ENCODE data around the gene NSD2.

DNA sequence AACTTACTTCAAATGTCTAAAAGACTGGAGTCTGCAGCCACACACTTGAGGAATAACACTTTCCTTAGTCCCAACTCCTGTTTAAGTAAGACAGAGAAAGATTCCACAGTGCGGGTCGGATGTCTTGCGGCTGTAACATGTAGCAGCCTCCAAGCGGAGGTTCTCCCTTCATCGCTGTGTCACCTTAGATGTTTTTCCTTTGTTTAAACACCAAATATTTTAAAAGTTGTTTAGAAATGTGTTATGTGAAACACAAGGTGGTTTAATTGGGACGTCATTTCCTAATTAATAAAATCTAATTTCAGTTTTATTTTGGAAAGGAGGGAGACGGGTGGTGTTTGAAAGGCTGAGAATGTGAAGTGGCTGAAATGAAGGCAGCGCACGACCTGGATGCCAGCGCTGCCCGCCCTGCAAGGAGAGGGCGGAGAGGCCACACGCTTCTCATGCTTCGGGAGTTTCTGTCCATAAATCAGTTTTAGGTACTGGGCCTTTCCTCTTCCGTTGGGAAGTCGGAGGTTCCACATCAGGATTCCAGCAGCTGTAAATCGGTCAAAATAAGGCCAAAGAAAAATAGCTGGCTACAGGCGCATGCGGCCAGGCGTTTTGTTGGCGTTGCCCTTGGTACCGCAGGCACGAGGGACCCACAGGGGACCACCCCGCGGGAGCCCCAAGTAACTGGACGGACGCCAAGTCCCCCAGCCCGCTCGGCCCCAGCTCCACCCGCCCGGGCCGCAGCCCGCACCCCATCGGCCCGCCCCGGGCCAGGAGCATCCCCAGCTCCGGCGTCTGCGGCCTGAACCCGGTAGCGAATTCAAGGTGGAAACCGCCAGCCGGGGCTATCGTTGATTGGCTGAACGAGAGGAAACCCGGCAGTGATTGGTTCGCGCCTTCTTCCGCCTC lies 563 bp upstream of the MAEA start:
- PRO-cap = bidirectional peak, plus-strand start outside the sequence, minus-strand start at position 788 of the sequence

DNA sequence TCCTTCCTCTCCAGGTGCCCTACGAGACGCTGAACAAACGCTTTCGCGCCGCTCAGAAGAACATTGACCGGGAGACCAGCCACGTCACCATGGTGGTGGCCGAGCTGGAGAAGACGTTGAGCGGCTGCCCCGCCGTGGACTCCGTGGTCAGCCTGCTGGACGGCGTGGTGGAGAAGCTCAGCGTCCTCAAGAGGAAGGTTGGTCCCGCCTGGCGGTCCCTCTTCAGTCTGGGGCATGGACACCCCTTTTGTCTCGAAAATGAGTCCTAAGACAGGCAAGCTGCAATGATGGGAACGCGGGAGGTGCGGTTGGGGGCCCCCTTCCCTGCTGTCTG lies 22.2 kb downstream of the MAEA start:
- PRO-cap = no peak

DNA sequence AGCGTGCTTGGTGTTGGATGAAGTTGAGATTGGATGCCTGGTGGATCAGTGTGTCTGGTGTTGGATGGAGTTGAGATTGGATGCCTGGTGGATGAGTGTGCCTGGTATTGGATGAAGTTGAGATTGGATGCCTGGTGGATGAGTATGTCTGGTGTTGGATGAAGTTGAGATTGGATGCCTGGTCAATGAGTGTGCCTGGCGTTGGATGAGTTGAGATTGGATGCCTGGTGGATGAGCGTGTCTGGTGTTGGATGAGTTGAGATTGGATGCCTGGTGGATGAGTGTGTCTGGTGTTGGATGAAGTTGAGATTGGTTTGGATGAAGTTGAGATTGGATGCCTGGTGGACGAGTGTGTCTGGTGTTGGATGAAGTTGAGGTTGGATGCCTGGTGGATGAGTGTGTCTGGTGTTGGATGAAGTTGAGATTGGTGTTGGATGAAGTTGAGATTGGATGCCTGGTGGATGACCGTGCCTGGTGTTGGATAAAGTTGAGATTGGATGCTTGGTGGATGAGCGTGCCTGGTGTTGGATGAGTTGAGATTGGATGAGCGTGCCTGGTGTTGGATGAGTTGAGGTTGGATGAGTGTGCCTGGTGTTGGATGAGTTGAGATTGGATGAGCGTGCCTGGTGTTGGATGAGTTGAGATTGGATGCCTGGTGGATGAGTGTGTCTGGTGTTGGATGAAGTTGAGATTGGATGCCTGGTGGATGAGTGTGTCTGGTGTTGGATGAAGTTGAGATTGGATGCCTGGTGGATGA lies 22.8 kb upstream of the UVSSA start:
- PRO-cap = no peak

DNA sequence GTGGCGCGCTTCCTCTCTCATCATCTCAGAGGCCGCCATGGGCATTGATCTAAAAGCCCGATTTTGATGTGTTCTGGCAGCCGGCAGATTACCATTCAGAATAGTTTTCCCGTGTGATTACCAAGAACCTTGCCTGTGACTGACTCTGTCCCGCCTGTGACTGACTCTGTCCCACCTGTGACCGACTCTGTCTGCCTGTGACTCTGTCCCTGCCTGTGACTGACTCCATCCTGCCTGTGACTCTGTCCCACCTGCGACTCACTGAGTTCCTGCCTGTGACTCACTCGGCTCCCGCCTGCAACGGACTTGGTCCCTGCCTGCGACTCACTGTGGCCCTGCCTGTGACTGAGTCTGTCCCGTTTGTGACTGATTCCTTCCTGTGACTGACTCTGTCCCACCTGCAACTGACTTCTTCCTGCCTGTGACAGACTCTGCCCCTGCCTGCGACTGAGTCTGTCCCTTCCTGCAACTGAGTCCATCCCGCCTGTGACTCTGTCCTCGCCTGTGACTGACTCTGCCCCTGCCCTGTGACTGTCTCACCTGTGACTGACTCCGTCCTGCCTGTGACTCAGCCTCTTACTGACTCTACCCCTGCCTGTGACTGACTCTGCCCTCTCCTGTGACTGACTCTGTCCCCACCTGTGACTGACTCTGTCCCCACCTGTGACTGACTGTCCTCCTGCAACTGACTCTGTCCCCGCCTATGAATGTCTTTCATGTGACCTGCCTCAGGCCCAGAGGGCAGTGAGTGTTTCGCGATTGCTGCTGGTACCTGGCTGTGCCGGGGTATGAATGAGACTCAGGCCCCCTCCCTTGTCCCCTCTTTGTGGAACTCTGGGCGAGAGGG lies 9.6 kb upstream of the UVSSA start:
- PRO-cap = bidirectional peak, plus-strand start at position 758 of the sequence, minus-strand start at position 573 of the sequence

DNA sequence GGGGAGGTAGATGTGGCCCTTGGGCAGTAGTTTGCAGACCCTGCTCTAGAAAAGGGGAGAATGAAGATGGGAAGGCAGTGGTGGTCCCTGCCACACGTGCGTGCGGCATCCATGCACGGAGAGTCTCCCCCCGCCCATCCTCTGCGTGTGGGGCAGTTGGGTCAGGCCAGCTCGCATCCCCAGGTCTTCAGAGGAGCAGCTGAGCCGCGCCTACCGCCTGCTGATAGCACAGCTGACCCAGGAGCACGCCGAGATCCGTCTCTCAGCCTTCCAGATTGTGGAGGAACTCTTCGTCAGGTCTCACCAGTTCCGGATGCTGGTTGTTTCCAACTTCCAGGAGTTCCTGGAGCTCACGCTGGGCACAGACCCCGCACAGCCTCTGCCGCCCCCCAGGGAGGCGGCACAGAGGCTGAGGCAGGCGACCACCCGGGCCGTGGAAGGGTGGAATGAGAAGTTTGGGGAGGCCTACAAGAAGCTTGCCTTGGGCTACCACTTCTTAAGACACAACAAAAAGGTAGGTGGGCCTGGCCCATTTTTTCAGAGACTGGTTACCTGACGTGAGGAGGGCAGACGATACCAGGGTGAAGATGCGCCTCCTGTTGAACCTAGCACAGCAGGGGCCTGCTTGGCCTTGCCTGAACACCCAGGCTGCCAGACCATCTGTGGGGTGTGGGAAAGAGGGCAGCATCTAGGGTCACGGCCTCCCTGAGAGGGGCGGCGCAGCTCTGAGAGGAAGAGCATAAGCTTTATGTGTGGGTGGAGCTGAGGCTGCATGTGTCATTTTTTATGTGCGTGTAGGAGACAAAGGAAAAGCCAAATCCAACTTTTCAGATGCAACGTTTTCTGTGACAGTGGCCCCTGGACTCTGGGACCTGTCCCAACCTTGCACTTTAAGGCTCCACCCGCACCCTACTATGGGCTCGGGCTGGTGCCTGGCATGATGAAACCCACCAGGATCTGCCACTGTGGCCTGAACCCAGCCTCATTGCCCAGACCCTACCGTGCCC lies 2.6 kb downstream of the UVSSA start:
- PRO-cap = no peak

DNA sequence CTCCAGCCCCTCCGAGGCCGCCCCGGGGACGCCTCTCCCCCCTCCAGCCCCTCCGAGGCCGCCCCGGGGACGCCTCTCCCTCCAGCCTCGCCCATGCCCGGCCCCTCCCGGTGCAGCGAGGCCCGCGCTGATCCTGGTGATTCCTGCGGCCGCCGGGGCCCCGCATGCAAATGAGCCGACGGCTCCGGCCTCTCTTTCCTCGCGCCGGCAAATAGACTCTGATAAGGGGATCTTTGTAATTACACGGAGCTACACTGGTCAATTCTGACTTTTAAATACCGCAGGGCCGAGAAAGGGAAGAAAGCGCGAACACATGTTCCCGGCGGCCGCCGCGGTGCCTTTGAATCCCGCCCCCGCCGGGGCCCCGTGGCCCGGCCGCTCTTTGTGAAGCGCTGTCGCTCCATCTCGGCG lies 114.9 kb upstream of the NKX1-1 start:
- PRO-cap = no peak

DNA sequence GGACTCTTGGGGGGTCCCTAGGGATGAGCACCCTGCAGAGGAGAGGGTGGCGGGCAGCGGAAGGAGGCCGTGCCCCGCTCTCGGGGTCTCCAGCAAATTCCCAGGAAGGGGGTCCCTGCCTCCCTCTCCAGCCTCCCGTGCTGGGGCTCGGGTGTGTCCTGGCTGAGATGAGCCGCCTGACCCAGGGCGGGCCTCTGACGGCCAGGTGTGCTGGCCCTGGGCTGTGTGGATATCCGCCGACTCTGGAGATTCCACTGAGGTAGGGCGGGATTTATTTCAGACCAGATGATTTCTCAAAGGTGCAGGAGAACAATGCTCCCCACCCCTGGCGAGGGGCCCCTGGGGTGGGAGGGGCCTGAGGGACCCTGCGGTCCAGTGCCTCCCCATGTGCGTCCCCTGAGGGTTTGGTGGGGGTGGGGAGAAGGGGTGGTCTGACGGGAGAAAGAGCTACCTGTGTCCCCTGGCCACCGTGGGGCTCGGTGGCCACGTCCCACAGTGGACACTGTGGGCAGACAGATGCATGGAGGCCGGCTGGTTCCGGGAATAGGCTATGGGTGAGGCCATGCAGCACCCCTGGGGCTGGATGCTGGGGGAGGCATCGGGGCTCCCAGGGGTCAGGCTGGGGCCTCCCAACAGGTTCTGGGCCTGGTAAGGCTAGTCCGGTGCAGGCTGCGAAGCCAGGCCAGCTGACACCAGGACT lies 971 bp upstream of the FAM53A start:
- PRO-cap = no peak

DNA sequence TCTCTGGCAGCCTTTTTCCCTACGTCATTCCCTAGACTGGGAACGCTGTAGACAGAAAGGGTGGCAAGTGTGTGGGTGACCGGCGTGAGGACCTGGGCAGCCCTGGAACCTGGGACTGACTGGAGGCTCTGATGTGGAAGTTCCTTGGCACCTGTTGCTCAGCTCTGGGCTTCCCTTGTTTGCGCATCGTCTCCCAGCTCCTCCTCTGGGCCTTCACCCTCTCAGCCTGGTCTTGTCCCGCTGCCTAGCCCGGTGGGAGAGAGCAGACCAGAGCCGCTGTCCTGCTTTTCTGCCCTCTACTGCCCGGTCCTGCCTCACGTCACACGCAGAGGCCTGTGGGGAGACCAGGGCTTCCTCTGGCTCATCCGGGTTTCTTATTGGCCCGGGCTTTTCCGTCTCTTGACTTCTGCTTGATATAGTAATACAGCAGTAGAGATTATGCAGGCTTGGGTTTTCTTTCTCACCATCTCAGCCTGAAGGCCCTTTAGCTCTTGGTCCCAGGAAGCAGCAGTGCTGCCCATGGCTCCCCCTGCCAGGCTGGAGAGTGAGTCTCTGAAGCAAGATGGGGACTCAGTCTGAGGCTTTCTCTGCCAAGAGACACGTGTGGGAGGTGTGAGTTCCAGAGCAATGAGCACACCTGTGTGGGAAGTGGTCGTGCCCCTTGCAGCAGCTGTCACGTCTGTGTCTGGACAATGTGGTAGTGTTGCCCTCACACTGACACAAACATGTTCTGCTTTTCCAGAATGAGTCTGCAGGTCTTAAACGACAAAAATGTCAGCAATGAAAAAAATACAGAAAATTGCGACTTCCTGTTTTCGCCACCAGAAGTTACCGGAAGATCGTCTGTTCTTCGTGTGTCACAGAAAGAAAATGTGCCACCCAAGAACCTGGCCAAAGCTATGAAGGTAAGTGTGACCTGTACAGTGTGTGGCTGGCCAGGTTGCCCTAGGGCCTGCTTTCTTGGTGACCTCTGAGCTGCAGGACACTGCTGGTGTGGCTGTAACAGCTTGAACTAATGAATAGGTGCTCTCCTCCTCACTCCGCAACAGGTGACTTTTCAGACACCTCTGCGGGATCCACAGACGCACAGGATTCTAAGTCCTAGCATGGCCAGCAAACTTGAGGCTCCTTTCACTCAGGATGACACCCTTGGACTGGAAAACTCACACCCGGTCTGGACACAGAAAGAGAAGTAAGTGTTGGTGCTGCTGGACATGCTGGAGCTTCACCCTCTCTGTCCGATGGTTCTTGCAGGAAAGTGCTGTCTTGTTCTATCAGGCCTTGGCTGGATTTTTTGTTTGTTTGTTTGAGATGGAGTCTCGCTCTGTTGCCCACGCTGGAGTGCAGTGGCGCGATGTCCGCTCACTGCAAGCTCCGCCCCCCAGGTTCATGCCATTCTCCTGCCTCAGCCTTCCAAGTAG lies 1.9 kb downstream of the TACC3 start:
- PRO-cap = bidirectional peak, plus-strand start at position 846 of the sequence, minus-strand start at position 687 of the sequence

DNA sequence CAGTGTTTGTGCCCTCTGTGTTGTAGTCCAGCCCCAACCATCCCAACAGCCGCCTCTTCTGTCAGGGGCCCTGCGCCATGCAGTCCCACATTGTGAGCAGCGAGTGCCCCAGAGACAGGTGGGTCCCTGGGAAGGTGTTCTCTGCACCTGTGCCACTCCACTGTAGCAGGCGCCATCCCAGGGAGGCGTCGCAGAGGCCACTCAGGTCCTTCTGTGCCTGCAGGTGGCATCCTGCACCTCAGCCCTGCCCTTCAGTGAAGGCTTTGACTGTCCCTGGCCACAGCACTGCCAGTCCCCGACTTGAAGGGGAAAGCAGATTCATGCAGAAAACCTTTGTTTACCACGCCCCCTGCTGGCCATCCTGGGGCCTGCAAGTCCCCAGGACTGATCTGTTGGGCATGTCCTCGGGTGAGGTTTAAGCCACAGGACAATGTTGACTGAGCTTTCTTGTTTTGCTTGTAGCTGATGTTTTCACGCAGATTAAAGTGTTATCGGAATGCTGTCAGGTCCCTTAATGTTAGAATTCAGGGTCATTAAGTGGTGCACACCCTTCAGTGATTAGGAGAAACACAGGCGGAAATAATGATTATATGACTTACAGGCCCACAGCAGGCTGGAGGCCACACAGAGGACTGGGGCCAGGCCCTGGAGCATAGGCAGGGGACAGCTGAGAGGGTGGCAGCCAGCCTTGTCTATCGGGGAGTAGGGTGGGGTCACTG lies 4.9 kb downstream of the TACC3 start:
- PRO-cap = no peak

GRCh38 chr4:1768479-1769165 lies 24.5 kb upstream of the FGFR3 start:
- PRO-cap = bidirectional peak, plus-strand start at chr4:1768975, minus-strand start at chr4:1768777

DNA sequence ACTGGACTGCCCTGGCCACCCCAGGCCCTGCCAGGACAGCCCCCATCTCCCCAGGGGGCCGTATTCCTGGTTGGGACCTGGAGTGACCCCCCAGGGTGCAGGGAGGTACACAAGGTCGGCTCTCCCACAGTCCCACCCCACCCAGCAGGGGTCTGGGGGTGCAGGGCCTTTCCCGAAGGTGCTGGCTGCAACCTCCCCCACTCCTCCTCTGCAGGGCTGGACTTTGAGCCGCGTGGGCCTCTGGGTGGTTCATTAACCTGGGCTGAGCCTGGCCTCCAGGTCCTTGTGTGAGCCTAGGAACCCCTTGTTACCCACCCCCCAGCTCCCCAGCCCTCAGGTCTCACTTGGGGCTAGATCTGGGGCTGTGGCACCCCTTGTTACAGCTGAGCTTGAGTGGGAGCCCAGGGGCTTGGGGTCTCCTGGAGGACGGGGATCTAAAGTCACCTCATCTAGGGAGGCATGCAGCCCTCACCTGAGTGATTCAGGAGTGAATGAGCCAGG lies 2.6 kb downstream of the FGFR3 start:
- PRO-cap = no peak

DNA sequence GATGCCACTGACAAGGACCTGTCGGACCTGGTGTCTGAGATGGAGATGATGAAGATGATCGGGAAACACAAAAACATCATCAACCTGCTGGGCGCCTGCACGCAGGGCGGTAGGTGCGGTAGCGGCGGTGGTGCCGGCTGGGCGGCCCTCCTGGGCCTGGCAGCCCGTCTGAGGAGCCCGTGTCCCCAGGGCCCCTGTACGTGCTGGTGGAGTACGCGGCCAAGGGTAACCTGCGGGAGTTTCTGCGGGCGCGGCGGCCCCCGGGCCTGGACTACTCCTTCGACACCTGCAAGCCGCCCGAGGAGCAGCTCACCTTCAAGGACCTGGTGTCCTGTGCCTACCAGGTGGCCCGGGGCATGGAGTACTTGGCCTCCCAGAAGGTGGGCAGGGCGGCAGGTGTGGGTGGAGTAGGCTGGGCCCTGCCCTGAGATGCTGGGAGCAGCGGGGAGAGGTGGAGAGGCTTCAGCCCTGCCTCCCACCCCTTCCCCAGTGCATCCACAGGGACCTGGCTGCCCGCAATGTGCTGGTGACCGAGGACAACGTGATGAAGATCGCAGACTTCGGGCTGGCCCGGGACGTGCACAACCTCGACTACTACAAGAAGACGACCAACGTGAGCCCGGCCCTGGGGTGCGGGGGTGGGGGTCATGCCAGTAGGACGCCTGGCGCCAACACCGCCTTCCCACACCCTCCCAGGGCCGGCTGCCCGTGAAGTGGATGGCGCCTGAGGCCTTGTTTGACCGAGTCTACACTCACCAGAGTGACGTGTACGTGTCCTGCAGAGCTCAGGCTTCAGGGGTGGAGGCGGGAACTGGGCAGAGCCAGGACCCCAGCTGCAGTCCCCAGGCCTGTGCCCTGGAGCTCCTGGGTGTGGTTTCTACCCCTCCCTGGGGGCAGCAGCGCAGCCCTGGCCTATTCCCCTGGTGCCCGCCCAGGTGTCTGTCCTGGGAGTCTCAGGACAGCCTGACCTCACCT lies 12.8 kb downstream of the FGFR3 start:
- PRO-cap = no peak

DNA sequence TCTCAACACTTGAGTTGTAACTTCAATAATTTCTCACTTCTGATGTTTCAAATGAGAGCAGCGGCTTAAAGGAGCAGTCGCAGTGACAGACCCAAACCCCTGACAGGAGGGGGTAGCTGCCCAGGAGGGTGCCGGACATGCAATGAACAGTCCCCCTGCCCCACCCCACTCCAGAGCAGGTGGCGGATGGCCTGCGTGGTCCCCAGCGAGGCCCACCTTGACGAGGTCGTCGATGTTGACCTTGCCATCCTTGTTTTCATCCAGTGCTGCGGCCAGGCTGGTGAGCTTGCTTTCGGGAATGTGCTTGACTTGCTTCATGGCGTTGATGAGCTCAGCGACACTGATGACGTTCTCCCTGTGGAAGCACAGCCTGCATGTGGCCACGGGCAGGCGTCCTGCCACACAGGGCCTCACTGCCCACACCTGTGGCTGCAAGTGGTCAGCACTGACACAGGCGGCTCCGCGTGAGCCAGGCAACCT lies 22.4 kb downstream of the FGFR3 start:
- PRO-cap = no peak

DNA sequence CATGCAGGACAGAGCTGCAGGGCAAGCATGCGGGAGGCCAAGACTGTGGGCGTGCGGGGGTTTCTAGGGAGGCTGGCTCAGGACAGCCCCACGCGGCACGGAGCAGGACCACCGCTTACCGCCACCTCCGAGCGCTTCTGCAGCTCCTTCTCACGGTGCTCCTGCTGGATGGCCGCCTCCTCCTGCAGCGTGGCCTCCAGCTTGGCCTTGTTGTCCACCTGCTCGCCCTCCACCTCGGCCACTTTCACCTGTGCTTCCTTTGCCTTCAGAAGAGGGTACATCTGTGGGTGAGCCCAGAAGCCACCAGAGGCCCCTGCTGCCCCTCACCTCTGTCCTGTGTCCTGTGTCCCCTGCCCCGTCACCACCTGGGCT lies 29.8 kb downstream of the FGFR3 start:
- PRO-cap = no peak

DNA sequence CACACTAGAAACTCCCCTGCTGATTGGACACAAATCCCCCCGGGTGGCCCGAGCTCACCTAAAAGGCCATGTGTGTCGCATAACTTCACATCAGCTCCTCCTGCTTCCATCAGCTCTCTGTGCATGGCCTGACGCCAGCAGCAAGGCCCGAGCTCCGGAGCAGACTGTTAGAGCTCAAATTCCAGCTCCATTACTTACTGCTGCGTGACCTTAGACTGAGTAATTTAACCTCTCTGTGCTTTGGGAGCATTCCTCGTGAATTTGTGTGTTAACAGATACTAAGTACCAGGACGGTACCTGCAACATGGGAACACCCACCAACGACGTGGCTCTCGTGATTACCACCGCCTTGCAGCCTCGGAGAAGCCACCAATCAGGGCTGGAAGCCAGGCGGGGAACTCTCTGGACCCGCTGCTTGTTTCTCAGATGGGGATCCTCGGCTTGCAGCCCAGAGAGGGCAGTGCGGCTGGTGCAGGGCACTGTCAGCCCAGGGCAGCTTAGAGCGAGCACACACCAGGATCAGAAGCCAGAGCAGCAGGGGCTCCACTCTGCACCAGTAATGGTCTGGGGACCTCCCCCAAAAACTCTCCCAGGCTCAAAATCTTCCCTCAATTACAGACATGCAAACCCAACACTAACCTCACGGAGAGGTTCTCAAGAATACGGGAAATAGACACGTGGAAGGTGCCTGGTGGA lies 12.9 kb downstream of the LETM1 start:
- PRO-cap = no peak

GRCh38 chr4:1869943-1870365 lies 1.2 kb upstream of the NSD2 start:
- PRO-cap = bidirectional peak, plus-strand start at chr4:1870271, minus-strand start at chr4:1870168

DNA sequence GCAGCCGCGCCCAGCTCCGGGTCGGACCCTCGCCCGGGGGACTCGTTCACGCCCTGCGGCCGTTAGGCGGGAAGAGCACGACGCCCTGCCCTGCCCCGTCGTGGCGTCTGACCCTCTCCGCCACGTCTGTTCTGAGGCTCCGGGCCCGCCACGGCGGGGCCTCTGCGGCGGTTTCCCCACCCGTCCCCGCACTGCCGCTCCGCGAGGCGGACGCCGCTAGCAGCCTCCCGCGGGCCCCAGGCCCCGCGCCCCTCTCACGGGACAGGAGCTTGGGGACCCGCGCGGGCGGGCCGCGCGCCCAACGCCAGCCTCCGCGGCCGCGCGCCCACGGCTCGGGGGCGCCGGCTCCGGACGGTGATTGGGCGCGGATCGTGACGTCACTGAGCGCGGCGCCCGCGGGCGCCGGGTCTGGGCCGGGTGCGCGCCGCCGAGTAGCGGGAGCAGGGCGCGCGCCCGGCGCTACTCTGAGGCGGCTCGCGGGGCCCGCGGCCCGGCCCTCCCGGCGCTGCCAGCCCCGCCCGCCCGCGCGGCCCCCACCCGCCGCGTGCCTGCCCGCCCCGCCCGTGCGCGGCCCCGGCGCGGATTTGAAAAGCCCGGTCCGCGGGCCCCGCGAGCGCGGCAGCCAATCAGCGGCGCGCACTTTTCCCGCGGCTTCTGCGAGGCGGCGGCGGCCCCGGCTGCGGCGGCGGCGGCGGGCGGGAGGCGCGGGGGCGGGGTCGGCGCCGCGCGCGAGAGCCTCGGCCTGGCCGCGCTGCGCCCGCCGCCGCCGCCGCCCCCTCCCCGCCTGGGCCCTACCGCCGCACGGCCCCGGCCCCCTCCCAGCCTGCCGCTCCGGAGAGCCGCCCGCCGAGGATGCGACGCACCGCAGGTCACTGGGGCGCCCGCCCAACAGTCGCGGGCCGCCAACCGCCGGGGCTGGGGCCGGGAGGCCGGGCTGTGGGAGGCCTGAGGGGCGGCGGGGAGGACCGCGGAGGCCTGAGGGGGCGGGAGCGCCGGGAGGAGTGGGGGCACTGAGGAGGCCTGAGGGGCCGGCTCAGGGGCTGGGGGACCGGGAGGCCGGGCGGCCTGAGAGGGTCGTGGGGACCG lies at the start of gene NSD2:
NSD2 (plus strand) TSS at position 719 of the 1,086 bp plus-strand sequence.
- PRO-cap = bidirectional peak, plus-strand start at position 769 of the sequence, minus-strand start at position 334 of the sequence

- PRO-cap = bidirectional peak, plus-strand start at chr4:1901332, minus-strand start at chr4:1901218
These were observed 29.7 kb downstream of the NSD2 start for GRCh38 chr4:1900509-1901594.

GRCh38 chr4:2071821-2072601 lies 12.9 kb downstream of the NAT8L start:
- PRO-cap = no peak

- PRO-cap = bidirectional peak, plus-strand start at chr4:2241613, minus-strand start at chr4:2241578
These were observed 592 bp downstream of the HAUS3 start for GRCh38 chr4:2241382-2241675.

Measured in left lung (tissue), 1 donor.